ENCODE data around the gene CD46.

DNA sequence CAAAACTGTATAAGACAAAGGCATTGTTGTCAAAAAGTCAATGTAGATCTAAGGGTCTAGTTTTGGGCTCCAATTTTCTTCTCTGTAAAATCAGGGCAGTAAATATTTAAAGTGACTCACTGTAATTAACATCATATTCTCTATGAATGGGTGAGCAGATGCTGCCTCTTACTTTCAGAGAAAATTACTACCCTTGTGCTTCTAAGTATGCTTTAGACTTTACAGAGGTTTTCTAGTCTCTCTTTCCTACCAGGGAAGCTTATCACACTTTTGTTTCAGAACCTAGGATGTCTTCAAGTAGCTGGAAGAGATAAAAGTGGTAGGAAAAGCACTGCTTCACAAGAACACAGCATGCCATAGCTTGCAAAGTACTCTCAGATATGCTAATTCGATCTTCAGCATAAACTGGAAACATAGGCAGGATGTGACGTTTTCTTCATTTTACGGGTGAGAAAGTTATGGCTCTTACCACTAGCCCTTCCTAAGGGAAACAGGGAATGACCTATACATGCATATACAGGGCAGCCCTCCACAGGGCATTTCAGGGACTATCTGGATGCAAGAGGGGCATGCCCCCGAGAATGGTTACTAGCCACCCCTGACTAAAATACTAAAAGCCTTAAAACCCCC, 2.7 kb downstream of the C1orf116 start:
- PRO-cap, result no peak

- PRO-cap, result no peak
These were observed 9.3 kb downstream of the PFKFB2 start for GRCh38 chr1:207062289-207062823.

DNA sequence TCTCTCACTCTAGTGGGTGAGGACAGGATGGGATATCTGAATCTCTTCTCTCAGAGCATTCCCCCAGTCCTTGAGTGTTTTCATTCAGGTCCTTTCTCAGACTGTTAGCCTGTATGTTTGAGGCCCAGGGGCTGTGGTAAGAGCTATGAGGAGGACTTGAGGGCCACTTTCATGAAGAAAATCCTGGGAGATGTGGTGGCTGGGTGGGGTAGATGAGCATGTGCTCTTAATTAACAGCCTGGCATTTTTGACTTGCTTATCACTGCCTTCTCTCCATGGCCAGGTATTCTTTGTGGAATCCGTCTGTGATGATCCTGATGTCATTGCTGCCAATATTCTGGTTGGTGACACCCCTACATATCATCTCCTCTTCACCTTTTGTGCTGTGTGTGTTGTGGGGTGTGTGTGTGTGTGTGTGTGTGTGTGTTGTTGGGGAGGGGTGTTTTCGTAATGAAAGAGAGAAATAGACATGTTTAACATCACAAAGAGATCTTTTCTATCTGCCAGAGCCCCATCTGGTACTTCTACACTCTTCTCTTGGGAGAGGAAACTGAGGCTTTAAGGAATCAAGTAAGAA, 10.5 kb downstream of the PFKFB2 start:
- PRO-cap, result no peak

DNA sequence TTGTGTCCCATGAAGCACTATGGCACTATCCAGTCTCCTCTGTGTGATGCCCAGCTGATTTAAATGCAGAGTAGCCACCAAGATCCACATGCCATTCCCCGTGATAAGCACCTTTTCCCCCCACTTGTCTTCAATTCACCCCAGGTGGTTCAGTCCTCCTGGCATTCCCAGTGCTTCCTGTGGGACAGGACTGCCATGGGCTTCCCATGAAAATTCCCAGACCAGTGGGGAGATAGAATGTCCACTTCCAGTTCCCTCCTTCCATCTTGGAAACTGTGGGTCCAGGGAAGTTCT, 49.1 kb downstream of the C4BPA start:
- PRO-cap, result no peak

DNA sequence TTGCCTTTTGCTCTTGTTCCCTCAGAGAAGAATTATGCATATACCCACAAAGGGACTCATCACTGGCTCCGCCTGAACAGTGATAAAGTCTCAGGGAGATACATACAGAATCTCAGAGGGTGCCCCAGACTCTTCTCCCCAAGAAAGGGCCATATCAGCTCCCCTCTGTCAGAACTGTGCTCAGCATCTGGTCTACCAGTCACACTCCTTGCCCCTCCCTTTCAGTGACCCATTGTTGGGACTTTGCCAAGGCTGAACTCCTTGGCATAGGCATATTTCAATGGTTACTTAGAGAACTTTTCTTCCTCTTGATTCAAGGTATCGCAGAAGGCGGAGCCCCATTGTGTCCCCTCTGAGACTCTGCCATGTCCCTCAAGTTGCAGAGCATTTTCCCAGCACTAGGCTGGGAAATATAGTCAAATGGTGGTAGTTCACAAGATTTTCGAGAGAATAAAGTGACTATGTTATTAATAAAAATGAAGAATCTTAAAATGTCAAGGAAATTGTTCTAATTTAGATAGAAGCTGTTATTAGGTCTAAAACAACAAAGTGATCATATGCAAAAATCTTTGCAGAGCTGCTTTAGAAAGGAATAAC, 102.4 kb upstream of the CD55 start:
- PRO-cap, result no peak

DNA sequence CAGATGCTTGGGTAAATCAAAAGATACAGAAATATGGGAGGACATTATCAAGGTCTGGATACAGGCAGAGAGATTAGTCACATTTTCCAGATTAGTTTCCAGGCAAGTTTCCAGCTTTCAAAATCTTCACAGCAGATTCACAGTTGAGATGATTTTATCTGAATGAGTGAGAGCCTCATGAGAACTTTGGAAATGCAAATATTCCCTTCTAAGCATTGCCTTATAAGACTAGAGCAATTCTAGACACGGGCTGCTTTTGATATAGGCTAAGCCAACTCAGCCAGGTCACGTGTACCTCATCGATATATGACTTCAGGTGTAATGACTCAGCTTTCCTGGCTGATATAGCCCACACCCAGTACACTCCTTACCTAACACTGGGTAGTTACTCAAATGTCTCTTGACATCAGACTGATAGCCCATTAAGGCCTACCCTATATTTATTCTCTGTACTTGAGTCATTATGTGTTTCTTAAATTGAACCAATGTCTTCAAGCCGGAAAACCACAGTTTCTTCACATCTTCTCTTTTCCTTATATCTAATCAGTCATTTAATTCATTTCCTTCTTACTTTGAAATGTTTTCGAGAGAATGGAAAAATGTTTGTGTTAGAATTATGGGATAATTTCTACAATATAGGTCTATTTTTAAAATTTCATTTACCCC, 88.8 kb upstream of the CD55 start:
- PRO-cap, result no peak

GRCh38 chr1:207281910-207282273, 39.6 kb upstream of the CD55 start:
- PRO-cap, result no peak

DNA sequence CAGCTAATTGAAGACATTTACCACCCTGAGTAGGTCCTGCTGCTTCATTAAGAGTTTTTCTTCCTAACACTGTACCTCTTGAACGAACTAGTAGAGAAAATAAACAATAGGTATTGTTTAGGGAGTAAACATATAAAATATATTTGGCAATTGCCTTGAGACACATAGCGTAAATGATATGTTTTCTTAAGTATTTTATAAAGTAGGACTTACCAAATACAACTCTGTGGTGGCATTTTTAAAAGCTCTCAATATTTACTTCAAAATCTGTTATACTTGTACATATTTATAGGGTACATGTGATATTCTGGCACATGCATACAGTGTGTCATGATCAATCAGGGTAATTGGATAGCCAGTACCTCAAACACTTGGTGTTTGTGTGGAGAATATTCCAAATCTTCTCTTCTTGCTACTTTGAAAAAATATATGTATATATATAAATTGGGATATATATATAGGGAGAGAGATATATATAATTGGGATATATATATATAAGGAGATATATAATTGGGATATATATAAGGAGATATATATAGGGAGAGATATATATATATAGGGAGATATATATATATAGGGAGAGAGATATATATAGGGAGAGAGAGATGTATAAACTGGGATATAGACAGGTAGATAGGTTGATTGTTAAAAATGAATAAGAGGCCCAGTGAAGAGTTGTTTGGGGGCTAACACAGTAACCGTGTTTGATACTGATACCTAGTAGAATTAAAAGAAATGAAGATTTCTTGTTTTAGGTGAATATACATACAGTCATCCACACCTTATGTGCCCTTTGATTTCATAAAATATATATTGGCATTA, 1.4 kb downstream of the CD55 start:
- PRO-cap, result no peak

- PRO-cap, result no peak
These were observed 7.6 kb downstream of the CD55 start for GRCh38 chr1:207328763-207329697.

- PRO-cap, result no peak
These were observed 60.8 kb upstream of the CR2 start for GRCh38 chr1:207393251-207393886.

- PRO-cap, result no peak
These were observed 23.7 kb downstream of the CR1 start for GRCh38 chr1:207519593-207520192.

- PRO-cap, result no peak
These were observed 5.1 kb downstream of the CR1L start for GRCh38 chr1:207649969-207650557.

GRCh38 chr1:207748722-207749528, 2.9 kb upstream of the CD46 start:
- PRO-cap, result no peak

DNA sequence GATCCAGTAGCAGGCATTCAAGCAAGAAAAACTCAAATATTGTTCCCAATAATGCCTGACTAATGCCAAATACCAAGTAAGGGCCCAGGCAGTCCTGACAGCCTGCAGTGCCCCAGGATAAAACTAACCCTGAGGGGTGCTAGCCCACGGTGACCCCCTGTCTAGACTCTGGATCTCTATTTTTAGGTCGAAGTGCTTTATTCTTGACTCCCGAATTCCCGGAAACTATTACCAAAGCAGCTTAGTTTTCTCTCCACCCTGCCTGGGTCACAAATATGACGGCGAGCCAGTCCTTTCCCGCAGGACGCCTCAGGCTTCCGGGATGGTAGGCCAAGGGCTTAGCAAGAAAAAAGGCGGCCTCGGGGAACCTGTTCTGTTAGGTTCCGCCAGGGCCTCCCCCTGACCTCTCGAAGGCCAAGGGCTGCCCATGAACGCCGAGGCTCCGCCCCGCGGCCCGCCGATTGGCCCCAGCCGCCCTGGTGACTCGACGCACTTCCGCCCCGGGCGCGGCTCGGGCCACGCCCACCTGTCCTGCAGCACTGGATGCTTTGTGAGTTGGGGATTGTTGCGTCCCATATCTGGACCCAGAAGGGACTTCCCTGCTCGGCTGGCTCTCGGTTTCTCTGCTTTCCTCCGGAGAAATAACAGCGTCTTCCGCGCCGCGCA, at the start of gene CD46:
Gene CD46 (plus strand): TSS at position 507 of the 666 bp plus-strand sequence.
- PRO-cap, result bidirectional peak, plus-strand start at position 539 of the sequence, minus-strand start at position 409 of the sequence

GRCh38 chr1:207752214-207753039, 573 bp downstream of the CD46 start:
- PRO-cap, result no peak

DNA sequence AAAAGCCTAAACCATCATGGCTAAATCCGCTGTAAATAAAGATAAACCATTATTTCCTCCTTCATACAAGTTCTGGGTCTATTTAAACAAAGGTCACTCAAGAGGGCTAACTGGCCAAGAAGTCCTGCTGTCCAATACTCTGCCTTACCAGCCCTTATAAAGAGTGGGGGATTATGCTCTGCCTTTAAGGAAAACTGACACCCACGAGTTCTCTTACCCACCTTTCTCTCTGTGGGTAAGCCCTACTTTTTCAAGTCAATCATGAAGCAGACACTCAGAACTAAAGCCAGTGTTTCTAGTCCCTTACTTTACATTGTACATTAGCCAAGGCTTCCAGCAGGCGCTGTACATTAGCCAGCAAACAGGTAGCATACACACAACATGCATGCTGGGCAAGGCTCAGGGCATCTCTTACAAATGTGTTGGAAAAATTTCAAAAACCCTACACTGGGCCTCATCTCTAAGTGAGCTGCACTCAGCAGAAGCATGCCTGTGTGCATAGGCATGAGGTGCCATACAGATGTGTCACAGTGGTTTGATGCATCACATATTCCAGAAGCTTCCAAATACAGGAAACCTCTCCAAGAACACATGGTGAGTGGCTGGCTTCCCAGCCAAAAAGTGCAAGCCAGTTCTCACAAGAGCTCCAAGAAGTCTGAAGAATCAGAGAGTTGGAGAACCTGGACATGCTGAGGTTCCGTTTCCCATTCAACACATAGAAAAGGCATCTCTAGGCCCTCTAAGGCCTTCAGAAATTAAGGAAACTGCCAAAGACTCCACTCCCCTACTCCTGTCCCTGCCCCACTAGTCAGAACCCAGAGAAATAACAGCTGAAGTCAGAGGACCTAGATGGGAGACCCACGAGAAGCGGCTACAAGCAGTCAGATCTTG, 58.2 kb downstream of the CD46 start:
- PRO-cap, result no peak

DNA sequence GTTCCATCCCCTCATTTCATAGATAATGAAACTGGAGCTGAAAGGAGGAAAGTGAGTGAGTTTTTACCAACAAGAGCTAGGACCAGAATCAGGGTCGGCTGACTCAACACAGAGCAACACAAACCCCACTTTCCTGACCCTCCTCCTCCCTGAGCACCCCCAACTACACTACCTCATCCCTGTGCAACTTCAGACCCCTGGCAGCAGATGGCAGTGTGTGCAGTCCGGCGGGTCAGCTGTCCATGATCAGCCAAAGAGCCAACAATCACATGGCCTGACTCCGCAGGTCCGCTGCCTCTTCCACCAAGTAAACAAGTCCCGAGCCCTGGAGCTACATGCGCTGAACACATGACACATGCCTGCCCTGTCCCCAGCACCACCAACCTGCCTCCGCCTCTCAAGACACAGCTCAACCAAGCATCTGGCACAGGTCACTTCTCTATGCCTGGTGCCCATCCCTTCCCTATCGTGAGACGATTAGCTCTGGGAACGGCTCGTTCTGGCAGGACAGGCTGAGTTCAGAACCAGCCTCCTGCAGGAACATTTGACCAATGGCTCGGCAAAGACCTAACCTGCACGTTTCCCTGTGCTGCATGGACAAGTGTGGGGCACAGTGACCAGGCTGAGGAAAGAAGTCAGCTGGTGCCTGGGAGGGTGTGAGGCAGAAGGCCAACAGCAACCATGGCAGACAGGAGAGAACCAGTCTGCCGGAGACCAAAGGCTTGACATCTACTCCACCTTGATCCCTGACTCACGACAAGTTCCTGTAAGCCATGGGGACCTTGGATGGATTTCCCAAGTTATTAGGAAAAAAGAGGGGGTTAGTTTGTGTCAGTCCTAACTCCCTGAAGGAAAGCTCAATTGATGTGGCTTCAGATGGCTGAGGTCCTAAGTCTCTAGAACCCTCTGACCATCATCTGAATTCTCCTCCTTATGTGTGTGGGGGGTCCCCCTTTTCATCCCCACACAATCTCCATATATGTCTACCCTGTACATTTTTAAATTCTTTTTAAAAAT, 60.3 kb downstream of the CD46 start:
- PRO-cap, result no peak

GRCh38 chr1:207817654-207818896, 66.2 kb downstream of the CD46 start:
- PRO-cap, result no peak

- PRO-cap, result no peak
These were observed 62.6 kb downstream of the CD34 start for GRCh38 chr1:207848052-207848901.

DNA sequence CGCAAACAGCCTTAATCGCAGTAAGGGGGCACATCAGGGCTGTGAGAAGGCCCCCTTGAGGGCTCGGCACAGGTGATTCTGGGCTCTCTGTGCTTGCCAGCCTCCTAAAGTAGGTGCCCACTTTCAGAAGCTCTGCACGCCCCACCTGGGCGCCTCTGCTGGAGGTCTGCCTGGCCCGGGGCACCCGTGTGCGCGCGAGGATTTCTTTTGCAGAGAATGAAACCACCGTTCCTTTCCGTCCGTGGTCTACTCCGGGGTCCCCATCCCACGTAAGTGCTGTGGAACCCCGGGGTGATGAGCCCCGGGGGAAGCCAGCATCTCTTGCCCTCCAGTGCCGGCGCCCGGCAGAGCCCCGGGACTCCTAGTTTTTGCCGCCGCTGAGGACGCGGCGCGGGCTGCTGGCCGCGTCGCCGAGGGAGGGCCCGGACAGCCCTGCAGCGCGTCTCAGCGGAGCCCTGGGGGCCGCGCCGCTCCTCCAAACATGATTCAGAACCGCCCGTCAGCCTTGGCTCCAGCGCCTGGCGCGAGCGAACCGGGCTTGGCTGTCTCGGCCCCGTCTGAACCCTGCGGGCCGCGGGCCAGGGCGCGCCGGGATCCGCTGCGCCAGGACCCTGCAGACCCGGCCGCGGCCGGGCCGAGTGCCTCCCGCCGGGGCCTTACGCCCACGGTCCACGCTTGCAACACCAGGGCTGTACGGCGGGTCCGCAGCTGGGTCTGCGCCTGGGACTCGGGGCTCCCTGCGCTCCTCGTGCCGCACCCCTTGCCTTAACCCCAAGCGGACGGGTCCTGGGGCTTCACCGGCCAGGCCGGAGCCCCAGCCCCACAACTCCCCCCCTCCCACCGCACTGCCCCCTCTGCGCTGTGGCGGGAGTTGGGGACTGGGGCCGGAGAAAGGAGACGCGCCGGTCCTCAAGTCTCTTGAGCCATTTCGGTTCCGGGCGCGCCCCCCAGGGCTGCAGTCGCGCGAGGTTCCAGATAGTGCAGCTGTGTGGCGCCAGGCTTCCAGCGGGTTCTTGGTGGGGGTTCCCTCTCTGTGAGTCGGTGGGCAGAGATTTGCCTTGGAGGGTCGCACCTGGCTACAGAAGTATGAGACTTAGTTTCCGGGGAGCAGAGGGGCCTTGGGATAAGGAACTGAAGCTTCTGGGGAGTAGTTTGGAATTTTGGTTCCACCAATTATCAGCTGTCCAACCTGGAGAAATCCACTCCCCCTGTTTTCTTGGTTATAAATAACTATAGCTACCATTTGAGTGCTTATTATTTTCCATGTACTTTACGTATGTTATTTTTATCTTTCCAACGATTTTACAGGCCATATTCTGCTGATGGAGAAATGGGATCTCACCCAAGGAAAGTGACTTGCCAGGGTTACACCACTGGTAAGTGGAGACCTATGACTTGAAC, 48.4 kb upstream of the CD34 start:
- PRO-cap, result no peak

All from aorta (tissue), 1 donor.